AG10803 (cell line): ENCODE results near the gene PAQR8.

DNA sequence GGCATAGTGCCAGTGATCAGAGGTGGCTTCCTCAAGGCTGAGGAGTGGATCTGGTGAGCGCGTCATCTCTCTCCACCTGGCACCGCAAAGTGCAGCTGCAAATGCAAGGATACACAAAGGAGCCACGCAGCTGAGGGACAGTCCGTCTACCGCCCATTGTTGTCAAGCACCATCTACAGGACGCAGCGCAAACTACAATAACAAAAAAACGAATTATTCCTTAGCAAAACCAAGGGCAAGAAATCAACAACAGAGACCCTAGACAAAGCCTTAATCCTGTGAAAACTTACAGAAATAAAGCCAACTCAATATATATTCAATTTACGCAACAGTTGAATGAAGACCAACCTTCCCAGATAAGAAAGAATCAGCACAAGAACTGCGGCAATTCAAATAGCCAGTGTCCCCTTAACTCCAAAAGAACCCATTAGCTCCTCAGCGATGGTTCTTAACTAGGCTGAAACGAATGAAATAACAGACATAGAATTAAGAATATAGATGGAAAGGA lies 9.2 kb upstream of the DEFB110 start:
- RRBS = no CpG with 5 or more reads among the region's 13 CpGs

DNA sequence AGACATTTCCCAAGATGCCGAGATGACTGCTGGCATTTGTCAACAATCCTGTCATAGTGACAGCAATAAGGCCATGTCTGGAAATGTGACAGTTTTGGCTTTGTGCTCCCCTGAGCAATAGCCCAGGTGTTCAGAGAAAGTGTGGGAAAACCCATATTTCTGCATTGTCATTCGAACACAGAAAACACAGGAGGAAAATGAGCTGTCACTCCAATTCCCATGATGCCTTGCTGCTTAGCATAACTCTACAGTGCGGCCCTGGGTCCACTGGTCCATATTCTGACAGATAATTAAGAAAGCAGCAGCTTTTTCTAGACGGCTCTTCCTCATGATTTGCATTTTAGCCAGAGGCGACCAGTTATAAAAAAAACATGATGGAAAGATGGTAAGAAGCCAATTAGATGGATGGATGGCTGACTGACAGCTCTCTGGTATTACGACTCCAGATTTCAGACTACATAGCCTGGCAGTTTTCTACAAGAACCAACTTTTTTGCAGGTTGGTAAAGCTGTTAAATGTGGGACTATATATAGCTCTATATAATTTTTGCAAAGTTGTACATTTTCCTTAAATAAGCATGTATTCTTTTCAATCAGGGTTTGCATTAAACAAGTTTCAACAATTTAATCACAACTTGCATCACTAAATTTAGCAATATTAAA lies 43.7 kb upstream of the DEFB112 start:
- RRBS = no CpG with 5 or more reads among the region's 6 CpGs

DNA sequence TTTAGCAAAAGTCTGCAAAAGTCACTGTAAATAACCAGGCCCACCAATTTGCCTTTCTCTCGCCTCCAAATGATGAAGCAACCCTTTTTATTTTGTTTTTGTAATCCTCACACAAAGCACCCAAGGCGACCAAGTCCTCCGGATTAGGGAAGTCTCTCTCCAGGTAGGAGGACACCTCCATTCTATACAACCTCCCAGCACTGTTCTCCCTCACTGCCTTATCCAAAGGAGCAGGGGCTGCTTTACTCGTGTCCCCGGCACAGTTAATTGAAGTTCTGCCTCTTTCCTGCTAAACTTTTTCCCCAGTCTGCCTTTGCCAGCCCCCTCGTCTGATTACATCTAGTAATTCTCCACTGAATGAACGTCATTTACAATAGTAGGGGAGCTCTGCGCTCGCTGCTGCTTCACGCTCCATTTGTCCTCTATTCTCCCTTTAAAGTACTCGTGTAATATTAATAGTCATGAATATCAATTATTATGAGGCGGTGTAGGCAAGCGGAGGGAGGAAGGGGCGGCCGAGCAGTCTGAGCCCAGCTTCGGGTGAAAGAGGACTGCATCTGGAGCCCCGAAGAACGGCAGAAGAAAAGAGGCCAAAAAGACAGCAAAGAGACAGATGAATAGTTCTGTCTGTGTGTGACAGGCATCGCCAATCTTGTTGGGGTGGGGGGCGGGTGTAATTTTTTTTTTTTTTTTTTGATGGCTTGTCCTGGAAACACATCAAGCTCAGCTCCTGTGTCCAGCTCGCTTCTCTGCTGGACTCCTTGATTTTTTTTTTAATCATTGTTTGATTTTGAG lies 2.8 kb downstream of the TFAP2B start:
- RRBS = 3% methylated on average over 3 of the region's 21 CpGs

DNA sequence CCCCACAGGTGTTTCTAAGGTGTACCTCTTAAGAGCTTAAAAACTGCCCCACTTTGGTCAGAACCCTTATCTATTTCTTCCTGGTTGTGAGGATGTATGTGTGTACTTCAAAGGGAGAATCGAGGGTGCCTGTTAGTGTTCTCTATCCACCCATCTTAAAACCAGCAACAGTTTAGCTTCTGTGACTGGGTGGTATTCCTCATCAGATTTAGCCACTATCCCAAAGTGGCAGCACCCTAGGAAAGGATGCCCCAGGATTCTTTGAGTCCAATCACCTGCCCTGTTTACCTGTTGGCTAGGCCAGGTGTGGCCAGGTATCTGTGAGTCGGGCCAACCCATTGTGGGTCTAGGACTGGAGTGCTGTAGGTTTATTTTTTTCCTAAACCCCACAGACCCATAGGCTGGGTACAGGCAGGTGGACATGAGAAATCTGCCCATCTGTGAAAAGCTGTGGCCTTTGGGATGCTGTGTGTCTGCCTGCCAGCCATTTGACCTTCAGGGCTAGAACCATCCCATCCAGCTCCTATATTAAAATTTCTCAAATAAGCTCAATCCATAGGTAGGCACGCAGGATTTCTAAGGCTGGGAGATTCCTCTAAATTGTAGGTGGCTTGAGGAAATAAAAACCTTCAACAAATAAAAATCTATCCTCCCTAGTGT lies 23.2 kb downstream of the TFAP2B start:
- RRBS = no CpG with 5 or more reads among the region's 3 CpGs

DNA sequence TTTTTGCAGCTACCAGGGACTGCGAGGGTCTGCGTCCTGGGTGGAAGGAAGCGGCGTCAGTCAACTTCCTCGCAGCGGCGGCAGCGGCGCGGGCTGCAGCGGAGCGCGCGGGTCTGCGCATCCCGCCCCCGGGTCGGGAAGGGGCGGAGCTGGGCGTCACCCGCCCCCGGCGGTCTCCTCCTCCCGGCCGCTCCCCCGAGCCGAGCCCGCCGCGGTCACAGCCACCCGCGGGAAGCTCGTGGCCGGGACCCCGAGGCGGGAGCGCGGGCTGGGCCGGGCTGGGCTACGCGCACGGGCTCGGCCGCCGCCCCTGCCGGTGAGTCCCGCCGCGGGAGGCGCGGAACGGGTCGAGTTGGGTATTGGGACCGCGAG lies at the start of gene PAQR8:
PAQR8 (plus strand) TSS at position 218 of the 372 bp plus-strand sequence.
- RRBS = 2% methylated on average over 34 of the region's 55 CpGs

GRCh38 chr6:52370183-52370686 lies 8.3 kb downstream of the PAQR8 start:
- RRBS = no CpG with 5 or more reads among the region's 5 CpGs

- RRBS = no CpG with 5 or more reads among the region's 20 CpGs
Measured at GRCh38 chr6:52502250-52502965, 74.5 kb downstream of the TRAM2 start.

DNA sequence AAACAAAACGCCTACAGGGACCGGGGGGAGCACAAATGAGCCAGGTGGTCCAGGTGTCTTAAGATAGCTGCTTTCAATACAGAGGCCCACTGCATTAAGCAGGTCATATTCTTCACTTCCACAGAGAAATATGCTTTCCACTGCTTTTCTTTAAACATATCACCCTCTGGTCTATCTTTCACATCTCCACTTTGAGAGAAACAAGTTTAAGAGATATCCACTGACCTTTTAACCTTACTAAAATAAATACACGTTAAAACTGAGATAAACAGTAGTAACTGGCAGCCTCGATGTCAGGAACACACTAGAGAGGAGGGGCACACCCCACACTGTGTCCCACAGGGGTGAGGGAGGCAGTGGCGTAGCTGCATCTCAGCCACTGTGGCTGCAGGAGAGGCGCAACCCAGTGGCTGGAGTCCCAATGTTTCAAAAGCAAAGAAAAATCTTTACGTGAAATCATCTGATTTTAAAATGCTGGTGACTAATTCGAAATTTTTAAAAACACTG lies 54.9 kb downstream of the TRAM2 start:
- RRBS = no CpG with 5 or more reads among the region's 8 CpGs

GRCh38 chr6:52575185-52575998 lies 1.5 kb downstream of the TRAM2 start:
- RRBS = no CpG with 5 or more reads among the region's 16 CpGs

GRCh38 chr6:52664317-52665389 lies 6.3 kb upstream of the TMEM14A start:
- RRBS = 12% methylated on average over 9 of the region's 54 CpGs

- RRBS = no CpG with 5 or more reads among the region's 12 CpGs
Measured at GRCh38 chr6:52724890-52725747, 38.2 kb downstream of the GSTA2 start.

DNA sequence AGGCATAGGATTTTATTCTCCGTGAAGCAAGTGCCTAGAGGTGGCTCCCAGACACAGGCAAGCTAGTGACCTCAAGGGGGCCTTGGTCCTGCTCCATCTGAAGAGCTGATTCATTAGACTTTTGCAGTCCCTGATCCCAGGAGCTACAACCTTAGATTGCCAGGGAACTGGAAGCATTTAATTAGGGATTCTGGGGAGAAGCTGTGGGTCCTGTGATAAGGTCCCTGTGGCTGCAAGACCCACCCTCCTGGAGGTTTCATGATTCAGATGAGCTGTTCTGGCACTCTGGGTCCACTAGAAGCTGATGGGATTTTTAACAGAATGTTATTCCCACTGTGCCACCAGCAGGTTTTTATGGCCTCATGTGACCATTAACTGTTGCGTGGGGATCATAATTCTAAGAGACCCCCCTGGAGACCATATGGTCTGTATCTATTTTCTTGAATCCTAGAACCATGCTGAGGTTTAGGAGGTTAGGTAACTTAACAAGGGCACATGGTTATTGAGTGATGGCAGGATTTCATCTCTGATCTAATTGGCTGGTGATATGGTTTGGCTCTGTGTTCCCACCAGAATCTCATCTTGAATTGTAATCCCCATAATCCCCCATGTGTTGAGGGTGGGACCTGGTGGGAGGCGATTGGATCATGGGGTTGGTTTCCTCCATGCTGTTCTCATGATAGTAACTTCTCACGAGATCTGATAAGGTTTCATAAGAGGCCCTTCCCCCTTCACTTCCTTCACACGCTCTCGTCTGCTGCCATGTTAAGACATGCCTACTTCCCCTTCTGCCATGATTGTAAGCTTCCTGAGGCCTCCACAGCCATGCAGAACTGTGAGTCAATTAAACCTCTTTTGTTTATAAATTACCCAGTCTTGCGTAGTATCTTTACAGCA lies 90.3 kb downstream of the ELOVL5 start:
- RRBS = no CpG with 5 or more reads among the region's 7 CpGs

DNA sequence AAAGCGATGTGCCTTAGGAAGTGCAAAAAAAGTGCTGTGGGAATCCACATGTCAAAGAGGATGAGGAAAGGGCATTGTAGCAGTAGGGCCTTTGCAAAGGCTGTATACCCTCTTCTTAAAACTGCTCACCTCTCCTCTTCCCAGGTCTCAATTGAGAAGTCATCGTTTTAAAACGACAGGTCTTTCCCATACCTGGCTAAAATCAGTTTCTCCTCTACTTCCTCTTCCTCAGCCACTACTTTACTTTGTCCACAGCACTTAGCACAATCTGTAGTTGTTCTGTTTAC lies 9.6 kb upstream of the ELOVL5 start:
- RRBS = no CpG with 5 or more reads among the region's 3 CpGs

- RRBS = no CpG with 5 or more reads among the region's 6 CpGs
Measured at GRCh38 chr6:53461486-53462146, 83.3 kb downstream of the GCLC start.

DNA sequence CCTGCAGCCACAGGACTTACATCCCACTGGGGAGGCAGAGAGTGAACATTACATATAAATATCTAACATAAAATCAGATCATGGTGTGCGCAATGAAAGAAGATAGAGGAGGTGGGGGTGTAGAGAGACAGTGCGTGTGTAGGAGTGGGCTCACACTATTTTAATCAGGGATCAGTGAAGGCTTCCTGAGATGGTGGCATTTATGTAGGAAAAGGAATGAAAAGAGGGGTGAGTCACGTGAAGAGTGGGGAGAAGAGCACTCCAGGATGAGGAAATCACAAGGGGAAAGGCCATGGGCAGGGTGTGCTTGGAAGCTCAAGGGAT lies 80.2 kb downstream of the GCLC start:
- RRBS = no CpG with 5 or more reads among the region's 3 CpGs

DNA sequence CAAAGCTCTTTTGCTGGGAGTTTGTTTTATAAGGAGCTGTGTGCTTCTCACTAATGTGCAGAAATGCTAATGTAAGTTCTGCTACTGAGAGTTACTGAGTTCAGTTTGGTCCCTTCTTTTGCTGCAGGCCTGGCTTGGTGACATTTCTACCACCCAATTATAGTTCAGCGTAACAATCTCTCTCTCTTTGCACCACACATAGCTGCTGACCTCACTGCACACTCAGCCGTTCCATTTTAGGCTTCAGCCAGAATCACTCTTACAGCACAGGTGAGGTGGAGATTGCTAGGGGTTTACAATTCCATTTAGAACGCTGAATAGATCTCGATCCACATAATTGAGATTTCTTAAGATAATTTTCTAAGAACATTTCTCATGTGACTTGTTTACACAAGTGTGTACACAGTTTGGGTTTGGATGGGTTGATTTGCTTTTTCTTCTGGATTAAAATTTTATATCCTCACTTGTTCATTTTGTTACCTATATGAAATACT lies 21.0 kb upstream of the KLHL31 start:
- RRBS = no CpG with 5 or more reads among the region's 4 CpGs

DNA sequence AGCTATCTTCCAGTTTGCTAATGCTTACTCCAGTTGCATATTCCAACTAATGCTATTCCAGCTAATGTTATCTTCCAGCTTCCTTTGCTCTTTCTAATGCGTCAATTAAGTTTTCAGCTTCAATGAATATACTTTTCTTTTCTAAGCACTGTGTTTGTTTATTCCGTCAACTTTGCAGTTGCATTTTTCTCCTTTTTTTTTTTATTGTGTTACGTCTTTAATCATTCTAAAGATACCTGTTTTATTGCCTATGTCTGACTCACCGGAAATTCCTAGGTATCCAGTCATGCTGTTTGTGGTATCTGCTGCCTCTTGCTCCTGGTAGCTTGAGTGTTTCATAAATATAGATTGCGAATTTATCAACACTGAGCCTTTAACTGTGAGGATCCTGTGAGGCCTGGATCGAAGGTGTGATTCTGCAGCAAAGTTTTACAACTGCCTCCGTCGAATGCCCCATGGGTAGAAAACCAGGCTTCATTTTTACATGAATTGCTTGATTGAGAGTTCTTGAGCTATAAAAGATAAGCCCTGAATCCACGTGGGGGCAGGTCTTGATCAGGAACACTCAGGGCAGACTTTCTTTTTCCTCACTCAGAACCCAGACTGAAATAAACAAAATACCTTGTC lies 60.3 kb upstream of the LRRC1 start:
- RRBS = no CpG with 5 or more reads among the region's 9 CpGs

GRCh38 chr6:53855063-53856007 lies 60.5 kb downstream of the LRRC1 start:
- RRBS = no CpG with 5 or more reads among the region's 5 CpGs

GRCh38 chr6:53927042-53927577 lies 132.3 kb downstream of the LRRC1 start:
- RRBS = no CpG with 5 or more reads among the region's 3 CpGs